Measurements from ENCODE around the genes PCDH15 and ZWINT.

DNA sequence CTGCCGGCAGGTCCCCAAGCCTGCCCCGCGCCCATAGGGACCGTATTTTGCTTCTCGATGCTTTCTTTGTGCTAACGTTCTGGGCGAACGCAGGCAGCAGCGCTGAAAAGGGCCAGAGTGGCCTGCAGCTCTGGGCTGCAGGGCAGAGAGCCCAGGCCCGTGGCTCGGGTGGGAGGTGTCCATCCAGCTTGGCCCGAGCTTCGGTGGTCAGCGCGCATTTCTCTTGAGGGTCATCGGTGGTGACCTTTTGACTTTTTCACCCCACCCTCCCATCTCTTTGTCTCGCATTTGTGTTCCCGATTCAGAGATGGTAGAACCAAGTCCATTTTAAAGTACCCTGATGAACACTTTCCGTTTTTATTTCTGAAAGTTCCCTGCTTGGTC, 771 bp downstream of the MAPK8 start:
- PRO-cap, result no peak

DNA sequence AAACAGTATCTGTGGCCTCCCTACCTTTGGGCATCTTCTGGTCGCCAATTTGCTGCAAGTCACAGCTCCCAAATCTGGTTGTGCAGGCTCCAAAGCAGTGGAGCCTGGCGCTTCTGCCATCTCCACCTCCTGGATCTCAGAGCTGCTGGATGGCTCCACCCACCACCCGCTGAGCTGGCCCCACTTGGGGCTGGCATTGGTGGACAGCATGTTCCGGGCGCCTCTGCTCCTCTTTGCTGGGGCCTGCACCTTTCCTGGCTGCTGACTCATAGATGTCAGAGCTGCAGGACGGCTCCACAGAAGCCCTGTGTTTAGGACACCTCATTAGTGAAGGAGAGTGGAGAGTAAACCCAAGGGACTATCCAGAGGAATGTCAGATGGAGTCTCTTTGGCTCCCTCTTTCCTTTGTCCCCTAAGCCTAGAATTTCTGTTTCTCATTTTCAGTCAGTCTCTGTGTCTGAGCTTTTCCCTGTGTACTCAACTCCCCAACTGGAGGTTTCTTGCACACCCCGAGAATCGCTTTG, 27.4 kb downstream of the MAPK8 start:
- PRO-cap, result unidirectional peak, plus-strand start at position 261 of the sequence

DNA sequence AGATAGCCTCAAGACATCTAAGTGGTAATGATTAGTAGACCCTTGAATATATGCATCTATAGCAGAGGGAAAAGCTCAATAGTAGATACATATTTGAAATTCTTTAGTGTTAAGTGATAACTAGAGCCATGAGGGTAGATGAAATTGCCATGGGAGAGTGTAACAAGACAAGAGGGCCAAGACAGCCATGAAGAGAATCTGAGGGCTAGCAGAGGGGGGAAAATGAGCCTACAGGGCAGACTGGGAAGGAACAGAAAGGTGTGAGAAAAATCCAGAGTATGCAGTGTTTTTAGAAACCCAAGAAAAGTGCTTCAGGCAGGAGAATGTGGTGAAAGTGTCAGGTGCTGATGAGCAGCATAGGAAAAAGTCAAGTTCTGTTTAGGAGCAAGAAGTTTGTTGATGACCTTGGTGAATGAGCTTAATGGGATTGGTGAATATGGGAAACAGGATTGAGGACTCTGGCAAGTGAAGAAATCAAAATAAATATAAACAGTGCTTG, 63.0 kb downstream of the MAPK8 start:
- PRO-cap, result no peak

- PRO-cap, result no peak
Measured at GRCh38 chr10:48468053-48468790, 136.7 kb downstream of the ARHGAP22 start.

DNA sequence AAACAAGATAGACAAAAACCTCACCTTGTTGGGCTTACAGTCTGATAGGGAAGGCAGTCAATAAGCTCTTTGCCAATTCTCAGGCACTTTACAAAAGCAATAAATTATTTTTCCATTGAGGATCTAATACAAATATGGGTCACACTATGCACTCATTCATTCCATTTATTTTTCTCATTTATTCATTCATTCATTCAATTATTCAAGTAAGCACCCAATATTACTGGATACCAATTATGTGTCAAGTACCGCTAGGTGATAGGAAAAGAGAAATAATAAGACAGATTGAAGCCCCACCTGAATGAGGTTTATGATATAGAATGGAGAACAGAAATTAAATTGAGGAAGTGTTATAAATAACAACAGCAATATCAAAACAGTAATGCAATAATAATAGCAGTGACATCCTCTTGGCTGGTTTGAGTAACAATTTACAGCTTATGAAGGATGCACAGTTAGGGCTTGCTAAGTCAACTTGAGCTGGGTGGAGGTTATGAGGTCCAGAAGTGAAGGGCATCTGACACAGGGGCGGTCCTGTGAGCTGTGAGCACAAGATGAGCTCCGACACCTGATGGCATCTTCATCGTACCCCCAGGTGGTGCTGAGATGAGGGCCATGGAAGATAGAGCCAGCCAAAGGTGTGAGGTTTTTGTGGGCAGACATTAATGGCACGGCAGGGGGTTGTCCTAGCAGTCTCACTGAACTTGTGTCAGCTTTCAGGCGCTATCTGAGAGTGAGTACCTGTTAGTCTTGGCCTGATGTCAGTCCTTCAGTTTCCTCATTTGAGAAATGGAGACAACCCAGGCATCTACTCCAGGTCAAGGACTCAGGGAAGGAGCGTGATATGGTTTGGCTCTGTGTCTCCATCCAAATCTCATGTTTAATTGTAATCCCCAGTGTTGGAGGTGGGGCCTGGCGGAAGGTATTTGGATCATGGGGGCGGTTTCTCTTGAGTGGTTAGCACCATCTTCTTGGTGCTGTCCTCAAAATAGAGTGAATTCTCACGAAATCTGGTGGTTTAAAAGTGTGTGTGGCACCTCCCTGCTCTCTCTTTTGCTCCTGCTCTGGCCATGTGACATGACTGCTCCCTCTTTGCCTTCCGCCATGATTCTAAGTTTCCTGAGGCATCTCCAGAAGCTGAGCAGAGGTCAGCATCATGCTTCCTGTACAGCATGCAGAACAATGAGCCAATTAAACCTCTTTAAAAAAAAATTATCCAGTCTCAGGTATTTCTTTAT, 30.4 kb downstream of the ARHGAP22 start:
- PRO-cap, result no peak

DNA sequence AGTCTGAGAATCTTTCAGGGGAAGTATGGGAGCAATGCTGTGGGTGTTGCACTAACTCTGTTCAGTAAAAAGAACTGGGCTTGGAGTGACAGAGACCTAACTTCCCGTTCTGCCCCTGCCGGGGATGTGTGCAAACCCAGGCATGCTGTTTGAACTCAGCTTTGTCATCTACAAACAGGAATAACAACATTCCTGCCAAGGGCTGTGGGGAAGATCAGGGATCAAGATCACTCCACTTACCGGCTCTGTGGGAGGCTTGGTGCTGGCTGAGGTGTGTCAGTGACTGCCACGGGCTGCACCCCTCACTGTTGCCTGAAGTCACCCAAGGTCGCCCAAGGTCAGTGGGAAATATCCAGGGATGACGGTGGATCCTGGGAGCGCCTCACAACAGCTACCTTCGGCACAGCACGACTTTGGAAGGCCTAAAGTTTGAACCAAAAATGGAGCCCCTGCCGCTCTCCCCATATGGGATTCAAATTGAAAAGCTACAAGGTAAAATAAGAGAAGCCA, 23.2 kb upstream of the DRGX start:
- PRO-cap, result no peak

DNA sequence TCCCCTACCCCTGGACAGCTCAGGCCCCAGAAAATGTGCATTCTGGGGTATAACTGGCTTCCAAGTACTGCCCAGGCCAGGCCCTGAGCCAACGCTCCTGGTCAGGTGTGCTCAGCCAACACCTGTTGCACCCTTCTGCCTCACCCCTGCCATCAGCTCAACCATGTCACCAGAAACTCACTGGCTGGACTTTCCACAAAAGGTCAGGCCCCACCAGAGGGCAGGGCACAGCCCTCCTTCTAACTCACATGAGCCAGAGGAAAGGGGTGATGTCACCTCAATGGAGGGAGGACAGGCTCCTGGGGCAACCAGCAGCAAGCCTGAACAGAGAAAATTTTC, 2.3 kb downstream of the OGDHL start:
- PRO-cap, result no peak

DNA sequence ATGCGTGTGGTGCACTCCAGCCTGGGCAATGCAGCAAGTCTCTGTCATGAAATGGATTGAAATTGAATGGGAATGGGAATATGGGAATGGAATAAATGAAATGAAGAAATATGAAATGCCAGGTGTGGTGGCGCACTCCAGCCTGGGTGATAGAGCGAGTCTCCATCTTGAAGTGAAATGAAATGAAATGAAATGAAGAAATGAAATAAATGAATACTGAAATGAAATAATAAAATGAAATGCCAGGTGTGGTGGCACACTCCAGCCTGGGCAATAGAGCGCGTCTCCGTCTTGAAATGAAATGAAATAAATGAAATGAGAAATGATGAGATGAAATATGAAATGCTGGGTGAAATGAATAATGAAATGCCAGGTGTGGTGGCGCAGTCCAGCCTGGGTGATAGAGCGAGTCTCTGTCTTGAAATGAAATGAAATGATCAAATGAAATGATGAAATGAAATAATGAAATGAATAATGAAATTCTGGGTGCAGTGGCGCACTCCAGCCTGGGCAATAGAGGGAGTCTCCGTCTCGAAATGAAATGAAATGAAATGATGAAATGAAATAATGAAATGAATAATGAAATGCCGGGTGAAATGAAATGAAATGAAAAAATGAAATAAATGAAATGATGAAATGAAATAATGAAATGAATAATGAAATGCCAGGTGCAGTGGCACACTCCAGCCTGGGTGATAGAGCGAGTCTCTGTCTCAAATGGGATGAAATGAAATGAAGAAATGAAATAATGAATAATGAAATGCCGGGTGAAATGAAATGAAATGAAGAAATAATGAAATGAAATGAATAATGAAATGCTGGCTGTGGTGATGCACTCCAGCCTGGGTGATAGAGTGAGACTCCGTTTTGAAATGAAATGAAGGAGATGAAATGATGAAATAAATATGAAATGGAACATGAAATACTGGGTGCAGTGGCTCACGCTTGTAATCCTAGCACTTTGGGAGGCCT, 22.4 kb downstream of the TIMM23B start:
- PRO-cap, result no peak

- PRO-cap, result no peak
Measured at GRCh38 chr10:50260826-50261282, 9.5 kb upstream of the ASAH2 start.

- PRO-cap, result no peak
Measured at GRCh38 chr10:50400649-50401086, 149.4 kb upstream of the ASAH2 start.

DNA sequence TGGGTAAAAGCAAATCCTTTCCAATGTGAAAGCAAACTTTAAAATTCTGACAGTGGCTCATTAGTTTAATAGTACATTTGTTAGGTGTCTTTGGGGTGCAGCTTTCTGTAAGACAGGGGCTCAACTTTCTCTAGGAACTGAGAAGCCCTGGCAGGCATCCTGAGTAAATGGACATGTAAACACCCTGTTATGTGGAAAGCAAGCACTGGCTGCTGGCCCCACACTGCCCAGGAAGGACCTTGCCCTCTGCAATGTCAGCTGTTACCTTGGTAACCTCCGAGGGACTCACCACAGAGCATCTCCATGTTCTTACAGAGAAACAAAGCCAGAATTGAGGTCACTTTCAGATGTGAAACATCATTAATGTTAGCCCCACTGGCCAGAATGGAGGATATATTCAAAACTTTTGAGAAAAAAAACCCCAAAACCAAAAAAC, 68.7 kb downstream of the ASAH2B start:
- PRO-cap, result no peak

DNA sequence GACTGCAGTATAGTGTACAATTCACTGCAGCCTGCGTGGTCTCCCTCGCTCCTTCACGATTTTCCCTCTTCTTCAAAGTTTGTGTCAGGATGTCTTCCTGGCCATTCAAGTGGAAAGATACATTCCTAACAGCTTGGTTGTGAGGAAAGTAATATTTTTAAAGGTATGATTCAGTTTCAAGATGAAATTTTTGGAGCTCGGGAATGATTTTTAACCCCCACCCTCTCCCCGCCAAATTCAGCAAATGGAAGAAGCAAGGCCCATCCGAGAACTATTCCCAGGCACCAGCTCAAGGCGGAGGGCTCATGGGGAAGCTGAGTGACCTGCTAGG, 1.1 kb upstream of the PRKG1 start:
- PRO-cap, result no peak

DNA sequence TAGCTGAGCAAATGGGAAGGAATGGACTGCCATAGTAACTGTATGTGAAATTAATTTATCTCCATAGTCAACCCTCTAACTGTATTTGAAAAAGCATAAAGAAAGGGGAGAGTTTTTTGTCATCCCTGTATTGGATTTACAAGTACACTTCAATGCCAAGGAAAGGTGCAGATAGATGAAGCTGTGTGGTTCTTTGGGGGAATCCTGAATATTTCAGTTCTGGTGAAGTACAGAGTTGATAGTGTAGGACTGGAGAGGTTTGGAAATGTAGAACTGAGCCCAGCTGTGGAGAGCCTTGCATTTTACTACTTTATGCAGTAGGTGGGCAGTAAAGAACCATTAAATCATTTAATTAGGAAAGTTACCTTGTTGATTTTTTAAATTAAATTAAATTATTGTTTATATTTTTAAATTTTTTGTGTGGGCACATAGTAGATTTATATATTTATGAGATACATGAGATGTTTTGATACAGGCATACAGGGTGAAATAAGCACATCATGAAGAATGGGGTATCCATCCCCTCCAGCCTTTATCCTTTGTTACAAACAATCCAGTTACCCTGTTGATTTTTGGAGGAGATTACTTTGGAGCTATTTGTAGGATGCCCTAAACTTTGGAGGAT, 36.7 kb downstream of the PRKG1 start:
- PRO-cap, result no peak

GRCh38 chr10:51344147-51344645, 269.9 kb downstream of the PRKG1 start:
- PRO-cap, result no peak

DNA sequence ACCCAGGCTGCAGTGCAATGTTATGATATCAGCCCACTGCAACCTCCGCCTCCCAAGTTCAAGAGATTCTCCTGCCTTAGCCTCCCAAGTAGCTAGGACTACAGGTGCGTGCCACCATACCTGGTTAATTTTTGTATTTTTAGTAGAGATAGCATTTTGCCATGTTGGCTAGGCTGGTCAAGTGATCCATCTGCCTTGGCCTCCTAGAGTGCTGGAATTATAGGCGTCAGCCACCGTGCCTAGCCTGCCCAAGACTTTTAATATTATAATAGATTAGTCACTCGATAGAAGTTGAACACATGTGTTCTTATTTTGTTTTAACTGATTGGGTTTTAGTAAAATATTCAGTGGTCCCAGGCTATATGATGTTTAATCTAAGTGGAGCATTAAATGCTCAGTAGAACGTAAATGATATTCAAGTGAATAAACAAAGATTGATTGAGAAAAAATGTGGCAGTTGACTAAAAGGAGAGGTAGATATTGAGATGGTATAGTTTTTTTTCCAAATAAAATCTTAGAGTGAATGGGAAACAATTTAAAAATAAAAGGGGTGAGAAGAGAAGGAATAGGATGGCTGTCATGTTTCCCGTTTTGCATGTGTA, 101.0 kb downstream of the CSTF2T start:
- PRO-cap, result no peak

DNA sequence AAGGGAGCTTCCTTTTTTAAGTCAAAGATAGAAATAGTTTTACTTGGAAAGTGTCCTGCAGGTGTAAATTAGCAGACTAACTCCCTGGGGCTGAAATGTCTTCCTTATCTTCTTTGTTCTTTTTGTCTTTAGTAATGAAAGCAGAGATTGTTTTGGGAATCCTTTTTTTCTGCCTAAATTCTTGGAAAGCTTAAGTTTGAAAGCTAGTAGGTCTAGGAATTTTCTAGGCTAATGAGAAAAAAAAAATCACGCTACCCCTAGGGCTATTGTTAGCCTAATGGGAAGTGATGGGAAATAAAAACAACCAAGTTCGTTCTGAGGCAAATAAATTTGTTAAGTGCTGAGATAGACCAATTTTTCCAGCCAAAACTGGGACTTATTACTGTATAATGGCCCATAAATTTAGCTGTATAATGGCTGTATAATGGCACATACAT, 139.2 kb upstream of the CSTF2T start:
- PRO-cap, result no peak

DNA sequence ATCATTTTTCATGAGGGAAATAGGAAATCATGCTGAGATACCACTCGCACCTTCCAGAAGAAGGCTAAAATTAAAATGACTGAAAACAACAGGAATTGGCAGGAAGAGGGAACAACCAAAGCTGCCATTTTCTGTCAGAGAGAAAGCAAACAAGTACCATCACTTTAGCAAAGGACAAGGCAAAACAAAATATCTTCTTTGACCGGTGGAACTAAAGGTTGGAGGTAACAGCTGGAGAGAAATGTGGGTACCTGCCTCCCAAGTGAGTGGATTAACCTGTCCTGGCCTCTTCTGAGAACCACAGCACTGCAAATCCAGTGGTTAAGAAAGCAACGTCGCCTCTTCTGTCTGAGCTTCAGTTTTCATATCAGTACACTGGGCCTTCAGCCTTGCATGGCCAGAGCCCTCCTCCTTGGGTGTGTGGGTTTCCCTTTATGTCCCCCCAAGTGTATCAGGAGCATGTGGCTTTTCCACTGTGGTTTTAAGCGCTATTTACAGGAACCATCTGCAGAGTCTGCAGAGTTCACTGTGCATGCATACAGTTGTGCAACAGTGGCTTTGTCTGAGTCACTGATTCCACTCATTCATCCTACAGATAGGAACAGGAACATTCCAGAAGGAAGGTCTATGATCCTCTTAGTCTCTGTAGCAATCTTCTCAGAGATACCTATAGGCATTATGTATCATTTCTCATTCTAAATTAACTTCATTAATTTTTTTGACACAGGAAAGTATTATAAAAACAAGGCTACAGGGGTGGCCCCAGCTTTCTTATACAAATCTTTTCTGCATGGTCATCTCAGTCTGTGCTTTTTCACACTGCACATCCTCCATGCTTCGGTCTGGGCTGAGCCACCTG, 17.3 kb downstream of the MBL2 start:
- PRO-cap, result no peak

- PRO-cap, result no peak
Measured at GRCh38 chr10:52759135-52759722, 13.4 kb downstream of the MBL2 start.

DNA sequence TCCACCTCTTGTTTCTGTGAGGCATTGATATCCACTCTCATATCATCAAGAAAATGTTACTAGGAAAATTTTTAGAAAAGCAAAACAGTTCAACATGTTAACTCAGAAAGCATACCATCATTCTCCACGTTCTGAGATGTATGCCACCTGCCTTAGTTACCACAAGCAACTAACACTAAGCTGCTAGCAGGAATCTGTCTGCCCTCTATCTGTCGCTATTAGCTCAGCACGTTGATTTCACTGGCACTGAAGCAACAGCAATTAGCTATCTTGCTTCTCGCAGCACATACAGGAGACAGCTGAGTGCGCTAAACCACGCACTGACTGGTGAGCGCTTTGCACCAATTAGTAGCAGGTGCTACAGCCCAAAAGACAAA, at the start of gene PCDH15:
PCDH15 (minus strand) TSS at position 174 of the 377 bp plus-strand sequence.
- PRO-cap, result no peak

GRCh38 chr10:56360890-56361854, at the start of gene ZWINT:
ZWINT (minus strand) TSS chr10:56361259.
- PRO-cap, result bidirectional peak, plus-strand start at chr10:56361490, minus-strand start at chr10:56361240

Measured in right cardiac atrium (tissue), 1 donor.